Neutrophil (primary cell): ENCODE results near the gene C1orf115.

- PRO-cap = no peak
Observed at GRCh38 chr1:215637059-215637744, 70.1 kb downstream of the KCTD3 start.

GRCh38 chr1:215660938-215661414 is 93.9 kb downstream of the KCTD3 start:
- PRO-cap = no peak

GRCh38 chr1:217137314-217138089 is 414.3 kb upstream of the ESRRG start:
- PRO-cap = no peak

DNA sequence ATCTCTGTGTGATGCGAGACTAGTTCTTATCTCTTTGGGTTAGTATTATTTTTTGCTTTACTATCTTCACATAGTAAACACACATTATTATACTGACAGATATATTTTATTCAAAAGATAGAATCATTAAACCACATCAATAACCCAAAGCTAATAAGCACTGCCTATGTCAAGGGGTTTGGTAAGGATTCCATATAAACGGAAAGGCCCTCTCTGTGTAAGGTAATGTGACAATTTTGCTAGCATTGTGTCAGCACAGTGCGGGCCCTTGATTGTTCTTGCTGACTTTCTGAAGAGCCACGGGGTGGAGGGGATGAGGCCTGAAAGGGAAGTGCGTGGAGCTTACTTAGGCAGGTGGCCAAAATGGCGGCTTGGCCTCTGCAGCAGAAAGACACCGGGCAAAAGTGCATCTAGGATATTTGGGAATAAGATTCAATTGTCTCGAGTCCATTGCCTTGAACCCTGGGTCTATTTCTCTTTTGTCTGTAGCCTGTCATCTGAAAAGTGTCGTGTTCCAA is 114.2 kb downstream of the TGFB2 start:
- PRO-cap = no peak

DNA sequence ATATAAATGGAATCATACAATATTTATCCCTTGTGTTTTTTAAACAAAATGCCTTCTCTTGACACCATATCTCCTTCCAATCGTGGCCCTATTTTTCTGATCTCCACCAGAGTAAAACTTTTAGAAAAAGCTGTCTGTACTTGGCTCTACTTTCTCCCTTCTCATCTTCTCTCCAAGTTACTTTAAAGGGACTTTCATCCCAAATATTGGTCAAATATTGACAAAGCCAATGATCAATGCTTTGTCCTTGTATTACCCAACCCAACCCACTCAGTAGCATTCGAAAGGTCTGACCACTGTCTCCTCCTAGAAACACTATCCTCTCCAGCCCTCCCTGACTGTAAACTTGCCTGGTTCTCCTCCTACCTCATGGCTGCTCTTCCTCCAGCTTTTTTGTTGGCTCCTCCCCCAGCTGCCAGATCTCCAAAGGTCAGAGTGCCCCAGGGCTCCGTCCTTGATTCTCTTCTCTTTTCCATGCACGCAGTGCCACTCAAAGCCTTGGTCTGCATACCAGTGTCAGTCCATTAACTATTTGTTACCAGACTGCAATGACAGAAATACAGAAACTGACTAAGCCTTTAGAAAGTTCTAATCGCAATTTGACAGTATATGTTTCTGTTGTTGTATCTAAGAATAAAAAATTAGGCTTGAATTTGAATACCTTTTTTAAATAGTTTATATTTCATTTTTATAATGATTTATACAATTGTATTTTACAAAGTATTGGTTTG is 44.4 kb downstream of the SLC30A10 start:
- PRO-cap = no peak

GRCh38 chr1:219941542-219942226 is 13.3 kb upstream of the SLC30A10 start:
- PRO-cap = no peak

GRCh38 chr1:220018852-220019331 is 27.4 kb downstream of the EPRS1 start:
- PRO-cap = no peak

DNA sequence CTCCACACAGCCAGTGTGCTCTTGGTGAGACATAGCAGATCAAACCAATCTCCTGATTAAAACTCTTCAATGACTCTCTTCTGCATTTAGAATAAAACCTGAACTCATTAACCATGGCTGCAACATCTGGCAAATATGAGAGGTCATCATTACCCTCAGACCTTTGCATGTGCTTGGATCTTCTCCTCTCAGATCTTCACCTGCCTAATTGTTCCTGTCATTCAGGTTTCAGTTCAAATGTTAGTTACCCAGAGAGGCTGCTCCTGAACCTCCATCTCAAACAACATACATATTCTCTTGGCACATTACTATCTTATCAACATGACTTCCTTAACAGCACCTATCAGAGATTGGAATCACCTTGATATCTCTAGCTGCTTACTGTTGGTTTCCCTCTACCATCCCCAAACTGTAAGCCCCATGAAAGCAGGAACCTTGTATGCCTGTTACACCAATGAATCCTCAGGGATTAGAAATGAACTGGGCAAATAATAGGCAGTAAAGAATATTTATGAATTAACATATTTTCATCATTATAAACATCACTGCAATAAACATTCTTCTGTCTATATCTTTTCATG is 65.6 kb downstream of the RAB3GAP2 start:
- PRO-cap = no peak

DNA sequence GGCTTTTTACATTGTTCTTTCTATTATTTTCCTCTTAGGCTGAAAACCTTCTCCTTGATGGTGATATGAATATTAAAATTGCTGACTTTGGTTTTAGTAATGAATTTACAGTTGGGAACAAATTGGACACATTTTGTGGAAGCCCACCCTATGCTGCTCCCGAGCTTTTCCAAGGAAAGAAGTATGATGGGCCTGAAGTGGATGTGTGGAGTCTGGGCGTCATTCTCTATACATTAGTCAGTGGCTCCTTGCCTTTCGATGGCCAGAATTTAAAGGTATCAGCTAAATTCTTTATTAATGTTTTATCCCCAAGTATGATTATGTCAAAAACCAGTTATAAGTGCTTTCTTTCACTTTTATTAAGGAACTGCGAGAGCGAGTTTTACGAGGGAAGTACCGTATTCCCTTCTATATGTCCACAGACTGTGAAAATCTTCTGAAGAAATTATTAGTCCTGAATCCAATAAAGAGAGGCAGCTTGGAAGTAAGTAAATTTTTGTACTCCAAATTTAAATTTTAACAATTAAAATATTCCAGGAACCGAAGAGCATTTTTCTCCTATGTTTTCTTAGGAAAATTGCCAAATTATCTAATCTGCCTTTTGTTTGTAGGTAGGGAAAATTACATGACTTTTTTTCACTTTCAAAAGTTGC is 71.8 kb upstream of the C1orf115 start:
- PRO-cap = no peak

DNA sequence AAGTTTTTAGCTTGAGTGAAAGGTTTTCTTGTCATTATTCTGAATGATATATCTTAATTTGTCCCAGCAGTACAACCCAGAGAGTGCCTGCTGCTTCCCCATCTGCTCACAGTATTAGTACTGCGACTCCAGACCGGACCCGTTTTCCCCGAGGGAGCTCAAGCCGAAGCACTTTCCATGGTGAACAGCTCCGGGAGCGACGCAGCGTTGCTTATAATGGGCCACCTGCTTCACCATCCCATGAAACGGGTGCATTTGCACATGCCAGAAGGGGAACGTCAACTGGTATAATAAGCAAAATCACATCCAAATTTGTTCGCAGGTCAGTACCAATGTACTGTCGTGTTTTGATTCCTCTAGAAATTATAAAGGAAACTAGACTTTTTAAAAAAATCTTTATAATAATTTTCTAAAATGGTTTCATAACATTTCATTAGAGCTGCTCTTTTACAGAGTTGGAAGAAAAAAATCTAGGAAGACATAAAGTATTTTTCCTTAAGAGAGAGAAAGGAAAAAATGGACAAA is 37.1 kb upstream of the C1orf115 start:
- PRO-cap = no peak

GRCh38 chr1:220690071-220690847 is at the start of gene C1orf115:
TSS of gene C1orf115 (plus strand) at chr1:220690363.
- PRO-cap = no peak

GRCh38 chr1:220697038-220697899 is 7.1 kb downstream of the C1orf115 start:
- PRO-cap = no peak

GRCh38 chr1:220749737-220750046 is 1.6 kb downstream of the MTARC2 start:
- PRO-cap = no peak

- PRO-cap = no peak
Observed at GRCh38 chr1:220843717-220844076, 35.5 kb upstream of the HLX start.

- PRO-cap = no peak
Observed at GRCh38 chr1:220880529-220881706, 1.7 kb downstream of the HLX start.

GRCh38 chr1:221543495-221543890 is 198.4 kb downstream of the DUSP10 start:
- PRO-cap = no peak

DNA sequence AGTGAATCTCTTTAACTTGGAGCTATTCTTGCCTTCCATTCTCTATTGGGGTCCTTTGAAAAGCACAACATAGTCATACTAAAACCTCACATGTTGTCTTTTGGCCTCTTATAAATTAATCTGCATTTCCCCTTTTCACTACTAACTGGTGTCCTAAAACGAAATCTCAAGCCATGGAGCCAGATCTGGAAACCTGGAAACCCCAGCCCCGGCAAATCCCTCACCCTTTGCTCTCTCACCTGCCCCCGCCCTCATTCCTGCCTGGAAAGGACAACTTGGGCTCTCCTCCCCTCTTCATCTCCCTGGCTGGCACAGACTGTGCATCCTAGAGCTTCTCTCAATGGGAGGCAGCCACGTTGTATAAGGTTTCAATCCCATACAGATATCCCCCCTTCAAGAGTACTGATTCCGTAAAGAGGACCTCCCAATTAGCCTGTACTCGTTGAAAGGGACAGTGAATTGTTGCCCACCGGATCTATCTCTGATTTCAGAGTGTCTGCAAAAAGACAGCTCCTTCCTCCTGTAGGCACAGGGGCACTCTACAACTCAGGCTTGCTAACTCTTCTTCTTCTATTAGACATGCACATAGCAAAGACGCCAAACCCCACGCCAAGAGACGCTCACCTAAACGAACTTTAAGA is 1.4 kb downstream of the DUSP10 start:
- PRO-cap = no peak

GRCh38 chr1:221793272-221794081 is 51.6 kb upstream of the DUSP10 start:
- PRO-cap = no peak

GRCh38 chr1:221839638-221840270 is 97.9 kb upstream of the DUSP10 start:
- PRO-cap = no peak

DNA sequence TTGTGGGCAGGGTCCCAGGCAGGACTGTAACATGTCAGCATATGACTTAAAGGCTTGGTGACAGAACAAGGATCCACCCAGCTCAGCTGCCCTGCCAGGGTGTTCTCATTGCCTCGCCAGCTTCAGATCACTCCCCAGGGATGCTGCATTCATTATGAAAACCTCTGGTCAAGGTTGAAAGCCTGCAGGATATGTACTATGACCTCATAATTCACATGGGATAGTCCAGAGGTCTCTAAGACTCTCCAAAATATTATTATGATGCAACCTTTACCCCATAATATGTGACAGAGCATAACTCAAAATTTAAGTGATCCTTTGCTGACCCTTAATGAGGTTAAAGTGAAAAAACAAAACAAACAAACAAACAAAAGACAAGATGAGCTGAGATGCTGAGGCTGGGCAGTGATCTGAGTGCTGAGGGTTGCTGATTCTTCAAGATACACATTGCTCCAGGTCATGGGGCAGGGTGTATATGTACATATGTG is 98.7 kb upstream of the DUSP10 start:
- PRO-cap = no peak